ENCODE measurements around the genes RTKN, CCDC142 and DQX1.

DNA sequence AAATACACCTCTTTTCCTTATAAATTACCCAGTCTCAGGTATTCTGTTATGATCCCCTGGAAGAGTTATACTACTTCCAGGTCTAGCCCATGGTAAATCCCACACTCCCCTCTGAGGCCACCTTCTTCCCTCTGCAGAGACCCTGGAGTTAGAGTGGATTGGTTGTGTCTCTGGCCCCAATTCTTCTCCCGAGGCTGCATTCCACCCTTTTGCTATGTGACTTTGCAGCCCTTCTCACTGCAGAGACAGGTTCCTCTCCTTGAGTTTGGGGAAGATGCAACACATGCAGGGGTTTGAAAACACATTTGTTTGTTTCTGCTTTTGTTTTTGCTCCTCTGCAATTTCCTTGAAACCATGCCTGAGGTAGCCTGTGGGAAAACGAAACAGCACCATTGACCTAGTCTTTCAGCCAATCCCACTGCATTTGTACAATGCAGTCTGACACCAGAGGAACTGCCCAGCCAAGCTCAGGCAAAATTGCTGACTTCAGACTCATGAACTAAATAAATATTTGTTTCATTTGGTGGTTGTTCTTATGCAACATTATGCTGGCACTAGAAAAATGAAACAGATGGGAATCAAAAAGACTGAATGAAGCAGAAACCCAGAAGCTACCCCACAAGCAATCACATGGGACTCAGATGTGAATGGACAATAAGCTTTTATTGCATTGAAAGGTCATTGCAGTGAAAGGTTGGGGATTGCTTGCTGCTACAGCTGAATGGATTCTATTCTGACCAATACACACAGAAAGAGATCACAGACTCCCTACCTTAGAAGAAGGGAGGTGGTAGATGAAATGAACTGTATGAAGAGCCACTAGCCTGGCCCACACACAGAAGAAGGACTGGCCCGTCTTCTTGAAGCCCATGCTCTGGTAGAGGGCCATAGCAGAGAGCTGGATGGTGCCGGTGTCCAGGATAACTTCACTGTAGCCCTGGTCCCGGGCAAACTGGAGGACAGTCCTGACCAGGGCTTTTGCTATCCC, 1.7 kb downstream of the NAT8 start:
- PRO-cap: no peak

GRCh38 chr2:73700935-73701634, 36.1 kb downstream of the TPRKB start:
- PRO-cap: unidirectional peak, minus-strand start at chr2:73701295

DNA sequence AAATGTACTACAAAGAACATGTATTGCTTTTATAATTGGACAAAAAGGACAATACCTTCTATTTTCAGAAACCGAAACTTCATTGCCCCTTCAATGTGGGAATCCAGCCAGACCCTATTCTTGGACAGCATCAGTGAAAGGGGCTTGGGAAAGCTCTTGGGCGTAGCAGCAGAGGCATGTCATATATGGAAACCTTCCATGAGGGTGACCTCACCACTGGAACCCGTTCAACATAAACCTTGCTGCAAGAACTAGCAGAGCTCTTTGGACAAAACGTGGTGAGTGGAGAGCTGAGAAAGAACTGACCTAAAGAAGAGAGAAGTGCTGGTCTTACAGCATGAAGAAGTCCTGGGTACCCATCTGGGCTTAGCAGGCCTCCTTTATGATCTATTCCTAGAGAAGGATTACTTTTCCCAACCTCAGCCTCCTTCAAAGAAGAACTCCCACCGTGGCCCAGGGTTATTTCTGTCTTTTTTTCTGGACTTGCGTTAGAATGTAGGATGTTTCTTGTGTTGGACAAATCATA, 22.7 kb upstream of the ACTG2 start:
- PRO-cap: no peak

- PRO-cap: no peak
Measured at GRCh38 chr2:73913203-73913881, 13.3 kb upstream of the DGUOK start.

DNA sequence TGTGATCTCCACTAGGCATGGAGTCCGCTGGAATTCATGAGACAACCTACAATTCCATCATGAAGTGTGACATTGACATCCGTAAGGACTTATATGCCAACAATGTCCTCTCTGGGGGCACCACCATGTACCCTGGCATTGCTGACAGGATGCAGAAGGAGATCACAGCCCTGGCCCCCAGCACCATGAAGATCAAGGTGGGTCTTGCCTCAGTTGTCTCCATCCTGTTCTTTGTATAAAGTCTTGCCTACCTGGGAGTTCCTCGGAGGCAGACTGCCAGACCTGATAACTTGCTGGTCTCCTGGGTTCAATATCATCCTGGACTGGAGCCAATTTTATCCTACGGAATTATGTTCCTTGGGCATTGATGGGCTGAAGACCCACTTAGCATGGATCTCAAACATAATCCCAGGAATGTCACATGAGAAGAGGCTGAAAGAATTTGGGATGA, 10.1 kb upstream of the DGUOK start:
- PRO-cap: no peak

- PRO-cap: no peak
Measured at GRCh38 chr2:73919185-73919788, 7.4 kb upstream of the DGUOK start.

GRCh38 chr2:73925025-73925409, 1.7 kb upstream of the DGUOK start:
- PRO-cap: no peak

DNA sequence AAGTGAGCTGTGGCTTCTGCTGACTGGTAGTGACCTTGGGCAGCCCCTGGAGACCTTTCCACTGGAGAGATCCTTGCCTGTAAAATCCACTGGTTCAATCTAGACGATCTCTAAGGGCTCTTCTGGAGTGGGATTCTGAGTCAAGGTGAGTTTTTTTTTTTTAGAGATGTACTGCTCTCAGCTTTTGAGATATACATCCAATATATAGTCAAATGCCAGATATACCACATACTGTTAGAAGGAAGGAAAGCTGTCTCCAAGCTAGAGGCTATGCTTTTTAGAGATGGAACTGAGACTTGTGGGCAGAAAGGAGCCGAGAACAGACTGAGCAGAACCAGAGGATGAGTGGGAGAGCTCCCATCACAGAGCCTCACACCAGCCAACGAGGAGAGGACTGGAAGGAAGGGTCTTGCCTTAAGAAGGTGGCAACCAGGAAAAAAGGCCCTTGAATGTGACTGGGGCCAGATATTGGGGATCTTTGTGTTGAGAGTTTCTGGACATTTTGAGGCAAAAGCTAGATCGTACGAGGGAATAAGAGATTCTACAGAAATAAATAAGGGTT, 24.7 kb downstream of the DGUOK start:
- PRO-cap: no peak

DNA sequence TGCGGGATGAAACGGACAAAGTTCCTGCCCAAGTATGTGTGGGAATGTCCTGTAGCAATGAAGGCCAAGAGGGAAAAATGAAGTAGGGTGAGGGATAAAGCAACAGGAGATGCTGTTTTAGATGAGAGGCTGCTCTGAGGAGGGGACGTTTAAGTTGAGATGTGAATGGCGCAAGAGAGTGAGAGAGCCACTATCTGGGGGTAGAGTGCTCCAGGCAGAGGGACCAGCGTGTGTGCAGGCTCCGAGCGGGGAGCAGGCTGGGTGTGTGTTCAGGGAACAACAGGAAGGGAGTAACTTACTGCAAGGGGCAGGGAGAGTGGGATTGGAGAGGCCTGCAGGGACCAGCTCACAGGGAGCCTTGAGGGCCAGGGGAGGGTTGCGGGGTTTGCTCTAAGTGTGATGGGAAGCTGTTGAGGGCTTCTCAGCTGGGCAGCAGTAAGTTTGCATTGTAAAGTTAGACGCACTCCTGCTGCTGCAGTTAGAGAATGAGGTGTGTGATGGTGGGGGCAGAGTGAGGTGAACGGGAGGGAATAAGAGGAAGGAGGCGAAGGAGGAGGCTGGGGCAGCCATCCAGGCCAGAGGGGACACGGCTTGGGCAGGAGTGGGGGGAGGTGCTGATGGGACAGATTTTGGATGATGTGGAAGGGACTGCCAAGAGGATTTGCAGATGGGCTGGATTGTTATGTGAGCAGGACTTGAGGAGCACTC, 53.5 kb downstream of the BOLA3 start:
- PRO-cap: no peak

- PRO-cap: no peak
Measured at GRCh38 chr2:74130179-74130686, 17.5 kb downstream of the BOLA3 start.

DNA sequence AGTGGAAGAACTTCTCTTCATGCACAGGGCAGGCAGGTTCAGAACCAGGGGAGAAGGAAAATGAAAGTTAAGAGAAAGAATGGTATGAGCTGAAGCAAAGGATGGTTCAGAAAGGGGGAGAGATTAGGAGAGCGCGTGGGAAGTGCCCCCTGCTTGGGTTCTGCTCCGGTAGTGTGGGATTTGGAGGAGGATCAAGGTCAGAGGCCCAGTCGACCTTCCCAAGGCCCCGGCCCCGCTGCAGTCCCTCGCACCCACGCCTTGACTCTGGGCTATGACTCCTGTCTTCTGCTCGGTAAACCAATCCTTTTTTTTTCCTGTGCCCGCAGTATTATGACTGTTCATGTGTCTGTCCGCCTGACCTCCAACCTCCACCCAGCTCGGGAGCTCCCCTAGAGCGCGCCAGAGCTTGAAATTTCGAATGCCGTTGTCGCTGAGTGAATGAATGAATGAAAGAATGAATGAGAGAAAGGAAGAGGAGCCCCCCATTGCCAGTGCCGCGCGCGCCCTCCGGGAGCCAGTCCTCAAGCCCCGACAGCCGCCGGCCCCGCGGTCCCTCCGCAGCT, 414 bp downstream of the BOLA3 start:
- PRO-cap: no peak

DNA sequence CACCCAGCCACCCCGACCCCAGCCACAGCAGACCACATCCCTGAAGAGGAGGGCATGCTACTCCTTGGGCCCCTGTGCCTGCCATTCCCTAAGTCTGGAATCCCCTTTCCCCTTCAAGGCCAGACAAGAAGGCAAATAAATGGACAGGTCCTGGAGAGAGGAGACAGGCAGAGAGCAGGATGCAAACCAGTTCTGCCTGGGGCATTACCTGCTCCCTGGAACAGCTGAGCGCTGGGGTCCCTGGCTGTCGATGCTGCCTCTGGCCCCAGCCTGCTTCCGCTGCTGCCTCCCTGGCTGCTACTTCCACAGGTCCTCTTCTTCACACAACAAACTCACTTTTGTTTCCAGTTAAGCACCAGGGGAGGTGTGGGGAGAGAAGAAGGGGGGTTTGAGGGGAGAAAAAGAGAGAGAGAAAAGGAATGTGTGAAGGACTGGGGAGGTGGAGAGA, 53.2 kb downstream of the SLC4A5 start:
- PRO-cap: no peak

GRCh38 chr2:74369855-74370879, 9.9 kb downstream of the DCTN1 start:
- PRO-cap: no peak

- PRO-cap: bidirectional peak, plus-strand start at chr2:74440078, minus-strand start at chr2:74439942
Measured at GRCh38 chr2:74439557-74440210, 2.1 kb downstream of the RTKN start.

DNA sequence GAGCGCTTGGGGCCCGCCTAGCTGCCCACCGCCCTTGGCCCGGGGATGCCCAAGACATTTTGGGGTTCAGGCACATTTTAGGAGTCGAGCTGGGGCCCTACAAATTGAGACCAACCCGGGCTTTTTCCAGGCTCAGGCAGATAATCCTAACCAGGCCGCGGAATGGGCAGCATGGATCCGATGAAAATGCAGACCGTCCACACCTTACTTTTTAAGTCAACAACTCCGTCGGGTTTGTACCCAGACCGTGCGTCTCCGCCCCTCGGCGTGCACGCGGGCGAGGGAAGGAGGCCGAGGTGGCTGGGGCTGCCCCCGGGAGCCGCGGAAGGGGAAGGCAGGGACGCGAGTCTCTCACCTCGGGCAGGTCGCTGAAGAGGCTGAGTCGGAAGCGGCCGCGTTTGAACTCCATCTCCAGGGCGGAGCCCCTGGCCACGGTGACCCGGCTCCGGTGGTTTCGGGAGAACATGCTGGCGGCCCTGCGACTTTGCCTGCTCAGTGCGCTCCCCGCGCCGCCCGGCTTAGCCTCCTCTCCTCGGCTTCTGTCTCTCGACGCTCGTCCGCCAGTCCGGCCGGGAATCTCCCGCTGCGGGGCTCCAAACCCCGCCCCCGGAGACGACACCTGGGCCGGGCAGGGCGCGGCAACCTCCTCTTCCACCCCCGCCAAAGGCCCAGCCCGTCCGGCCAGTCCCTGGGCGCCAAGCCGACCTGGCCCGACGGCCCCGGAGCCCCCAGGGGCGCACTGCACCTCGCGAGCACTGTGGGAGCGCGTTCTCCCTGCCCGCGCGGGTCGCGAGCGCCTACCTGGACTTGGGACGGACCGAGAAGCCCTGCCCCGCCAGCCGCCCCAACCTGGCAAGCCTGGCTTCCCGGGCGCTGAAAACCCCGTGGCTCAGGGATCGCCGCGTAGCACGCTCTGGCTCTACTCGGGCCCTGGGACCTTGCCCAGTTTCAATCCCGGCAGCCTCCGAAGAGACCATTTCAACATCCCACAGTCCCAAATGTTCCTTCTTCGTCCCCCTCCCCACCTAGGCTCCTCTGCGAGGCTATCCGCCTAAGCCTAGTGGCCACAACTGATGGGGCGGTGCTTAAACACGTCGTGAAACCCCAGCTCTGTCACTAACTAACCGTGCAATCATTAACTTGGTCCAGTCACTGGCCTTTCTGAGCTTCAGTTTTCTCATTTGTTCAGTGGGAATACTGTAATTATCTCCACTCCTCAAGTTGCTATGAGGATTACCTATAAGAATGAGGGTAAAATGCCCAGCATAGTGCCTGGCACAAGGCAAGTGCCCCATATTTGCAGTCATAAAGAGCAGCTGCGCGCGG, at the start of gene RTKN:
RTKN (minus strand) TSS at position 587 of the 1,326 bp plus-strand sequence.
- PRO-cap: bidirectional peak, plus-strand start at position 746 of the sequence, minus-strand start at position 585 of the sequence

DNA sequence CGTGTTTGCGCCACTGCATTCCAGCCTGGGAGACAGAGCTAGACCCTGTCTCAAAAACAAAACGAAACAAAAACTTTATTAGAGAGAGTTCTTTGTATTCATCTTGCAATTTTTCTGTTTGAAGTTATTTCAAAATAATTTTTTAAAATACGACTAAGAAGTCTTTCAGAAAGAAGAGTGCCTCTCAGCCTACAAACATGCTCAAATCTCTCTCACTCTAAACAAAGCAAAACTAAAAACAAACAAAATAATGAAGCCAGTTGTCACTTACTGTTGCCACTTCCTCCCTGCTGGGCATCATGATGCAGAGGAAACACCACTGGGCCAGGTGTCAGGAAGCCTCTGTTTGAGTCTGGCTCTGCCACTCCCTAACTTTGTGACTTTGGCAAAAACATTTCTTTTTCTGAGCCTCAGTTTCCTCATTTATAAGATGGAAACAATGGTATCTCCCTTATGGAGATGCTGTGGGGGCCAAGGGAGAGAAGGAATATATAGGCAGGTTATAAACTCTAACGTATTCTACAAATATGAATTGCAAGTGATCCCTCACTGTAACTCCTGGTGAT, 2.5 kb upstream of the INO80B start:
- PRO-cap: no peak

GRCh38 chr2:74456947-74457843, 1.0 kb upstream of the WBP1 start:
- PRO-cap: bidirectional peak, plus-strand start at chr2:74457678, minus-strand start at chr2:74457530

DNA sequence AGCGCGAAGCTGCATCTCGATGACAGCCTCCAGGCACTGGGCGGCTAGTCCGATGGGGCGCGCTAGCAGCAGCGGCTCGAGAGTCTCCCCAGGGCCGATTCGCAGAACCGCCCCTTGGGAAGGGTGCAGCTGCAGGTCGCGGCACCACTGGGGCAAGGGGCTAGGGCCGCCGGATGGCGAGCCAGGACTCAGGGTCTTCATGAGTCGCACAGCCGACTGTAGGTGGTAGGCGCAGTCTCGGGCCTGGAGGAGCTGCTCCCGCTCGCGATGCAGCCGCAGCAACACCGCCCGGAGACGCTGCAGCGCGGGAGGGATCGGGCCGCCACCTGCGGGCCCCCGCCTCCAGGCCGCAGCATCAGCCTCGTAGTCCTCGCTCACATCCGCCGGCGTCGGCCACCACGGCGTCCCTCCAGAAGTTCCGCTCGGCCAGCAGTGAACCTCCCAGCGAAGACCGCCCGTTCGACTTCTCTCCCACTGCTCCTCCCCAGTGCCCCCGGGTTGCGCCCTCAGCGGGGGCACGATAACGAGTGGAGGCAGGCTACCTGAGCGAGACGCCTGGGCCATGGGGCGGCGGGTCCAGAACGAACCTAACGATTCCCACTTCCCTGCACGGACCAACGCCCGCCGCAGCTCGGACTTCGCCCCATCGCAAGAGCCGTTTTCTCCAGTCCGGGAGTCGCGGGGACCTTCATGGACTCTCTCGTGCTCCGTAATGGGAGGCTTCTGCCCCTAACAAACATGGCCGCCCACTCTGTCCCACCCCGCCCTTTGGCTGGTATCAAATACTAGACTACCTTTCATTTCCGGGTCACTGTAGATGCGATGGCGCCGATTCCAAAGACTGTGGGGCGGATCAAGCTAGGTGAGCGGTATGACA, at the start of gene CCDC142:
CCDC142 (minus strand) TSS at position 725 of the 877 bp plus-strand sequence.
- PRO-cap: bidirectional peak, plus-strand start at position 432 of the sequence, minus-strand start at position 434 of the sequence; bidirectional peak, plus-strand start at position 816 of the sequence, minus-strand start at position 725 of the sequence

GRCh38 chr2:74525983-74526772, at the start of gene DQX1:
Gene DQX1 (minus strand): TSS chr2:74526231.
- PRO-cap: no peak

DNA sequence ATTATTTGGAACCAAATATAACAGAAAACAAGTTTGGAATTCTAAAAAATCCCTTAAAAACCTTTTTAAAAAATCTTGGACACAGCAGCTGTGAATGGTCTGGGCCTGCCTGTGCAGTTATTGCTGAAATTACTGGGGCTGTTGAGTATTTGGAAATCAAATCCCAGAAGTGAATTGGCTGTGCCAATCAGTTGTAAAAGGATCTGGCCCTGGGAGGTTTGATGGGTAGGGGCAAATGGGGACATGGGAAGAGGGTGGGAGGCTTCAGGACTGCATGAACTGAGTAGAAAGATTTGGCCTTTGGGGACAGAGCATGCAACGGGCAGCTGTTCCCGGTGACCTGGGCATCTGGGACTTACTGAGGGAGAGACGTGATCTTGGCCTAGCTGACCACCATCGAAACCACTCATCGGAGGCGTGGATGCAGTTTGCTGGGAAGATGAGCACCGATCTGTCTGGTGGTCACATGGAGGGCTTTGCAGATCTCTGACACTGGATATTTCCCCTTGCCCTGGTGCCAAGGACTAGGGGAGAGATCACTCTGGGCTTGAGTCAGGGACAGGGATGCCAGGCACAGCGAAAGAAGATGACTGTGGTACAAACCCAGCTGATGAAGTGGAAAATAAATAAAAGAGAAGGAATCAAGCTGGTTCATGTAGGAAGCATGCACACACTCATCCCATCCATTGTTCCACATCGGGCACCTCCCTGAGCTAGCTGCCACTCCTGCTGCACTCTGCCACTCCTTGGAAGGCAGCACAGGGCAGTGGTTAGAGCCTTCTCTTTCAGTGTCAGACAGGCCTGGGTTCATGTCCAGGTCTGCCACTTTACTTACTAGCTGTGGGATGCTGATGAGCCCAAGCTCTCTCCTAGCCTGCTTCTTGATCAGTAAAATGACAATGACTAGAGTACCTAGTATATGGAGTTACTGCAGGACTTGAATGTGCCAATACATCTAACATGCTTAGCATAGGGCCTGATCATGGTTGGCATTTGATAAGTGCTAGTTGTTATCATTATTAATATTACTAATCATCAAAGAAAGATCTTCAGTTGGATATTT, 58.5 kb downstream of the SEMA4F start:
- PRO-cap: no peak

Data from right cardiac atrium (tissue), 1 donor.